Ileum (tissue), 1 donor: ENCODE results near the gene FBXO45.

GRCh38 chr3:196054944-196055988 is 26.6 kb downstream of the TFRC start:
- PRO-cap: no peak

DNA sequence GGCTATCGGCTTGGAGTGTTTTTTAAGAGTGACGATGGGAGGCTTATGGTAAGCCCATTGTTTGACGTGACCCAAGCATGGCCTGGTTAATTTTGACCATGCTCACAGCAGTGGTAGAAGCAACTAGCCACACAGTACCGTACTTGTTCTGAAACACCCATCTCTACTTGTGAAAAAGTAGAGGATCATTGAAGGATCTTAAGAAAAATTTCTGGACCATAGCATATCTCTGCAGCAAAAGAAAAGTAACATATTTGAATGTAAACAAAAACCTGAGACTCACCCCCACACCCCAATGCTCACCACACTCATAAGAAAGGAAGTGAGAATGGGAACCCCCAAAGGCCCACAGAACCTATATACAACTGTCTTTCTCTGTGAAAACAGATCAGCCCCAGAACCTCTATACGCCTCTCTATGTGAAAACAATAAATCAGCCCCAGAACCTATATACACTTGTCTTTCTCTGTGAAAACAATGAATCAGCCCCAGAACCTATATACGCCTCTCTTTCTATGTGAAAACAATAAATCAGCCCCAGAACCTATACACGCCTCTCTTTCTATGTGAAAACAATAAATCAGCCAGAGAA is 33.8 kb upstream of the TFRC start:
- PRO-cap: no peak

DNA sequence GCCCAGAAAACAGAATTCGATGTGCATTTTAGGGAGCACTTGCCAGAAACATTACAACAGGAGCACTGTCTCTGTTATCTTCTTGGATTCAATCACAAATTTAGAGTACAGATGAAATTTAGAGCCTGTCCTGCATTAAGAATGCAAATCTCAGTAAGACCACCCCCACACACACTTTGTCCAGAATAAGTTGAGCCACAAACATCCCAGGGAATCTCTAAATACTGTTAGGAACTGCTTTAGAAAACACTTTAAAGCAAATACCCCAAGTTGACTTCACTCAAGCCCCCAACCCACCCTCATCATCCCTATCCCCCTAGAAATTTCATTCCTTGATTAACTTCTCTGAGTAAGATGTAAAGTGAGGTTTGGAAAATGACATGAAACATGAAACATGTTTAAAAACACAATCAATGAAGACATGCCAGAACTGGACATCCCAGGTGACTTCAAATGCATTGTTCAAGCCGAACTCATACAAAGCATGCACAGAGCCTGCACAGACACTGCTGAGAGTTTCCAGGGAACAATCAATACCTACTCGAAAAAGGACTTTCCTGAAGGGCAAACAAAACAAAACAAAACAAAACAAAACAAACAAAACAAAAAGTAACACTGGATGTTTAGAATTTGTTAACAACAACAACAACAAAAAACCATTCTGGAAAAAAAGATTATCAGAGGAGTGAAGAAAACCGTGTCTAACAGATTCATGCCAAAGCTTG is 10.3 kb upstream of the TM4SF19 start:
- PRO-cap: no peak

- PRO-cap: unidirectional peak, plus-strand start at chr3:196502892
Measured at GRCh38 chr3:196502822-196503371, 671 bp downstream of the RNF168 start.

GRCh38 chr3:196514937-196515240 is 257 bp downstream of the SMCO1 start:
- PRO-cap: no peak

DNA sequence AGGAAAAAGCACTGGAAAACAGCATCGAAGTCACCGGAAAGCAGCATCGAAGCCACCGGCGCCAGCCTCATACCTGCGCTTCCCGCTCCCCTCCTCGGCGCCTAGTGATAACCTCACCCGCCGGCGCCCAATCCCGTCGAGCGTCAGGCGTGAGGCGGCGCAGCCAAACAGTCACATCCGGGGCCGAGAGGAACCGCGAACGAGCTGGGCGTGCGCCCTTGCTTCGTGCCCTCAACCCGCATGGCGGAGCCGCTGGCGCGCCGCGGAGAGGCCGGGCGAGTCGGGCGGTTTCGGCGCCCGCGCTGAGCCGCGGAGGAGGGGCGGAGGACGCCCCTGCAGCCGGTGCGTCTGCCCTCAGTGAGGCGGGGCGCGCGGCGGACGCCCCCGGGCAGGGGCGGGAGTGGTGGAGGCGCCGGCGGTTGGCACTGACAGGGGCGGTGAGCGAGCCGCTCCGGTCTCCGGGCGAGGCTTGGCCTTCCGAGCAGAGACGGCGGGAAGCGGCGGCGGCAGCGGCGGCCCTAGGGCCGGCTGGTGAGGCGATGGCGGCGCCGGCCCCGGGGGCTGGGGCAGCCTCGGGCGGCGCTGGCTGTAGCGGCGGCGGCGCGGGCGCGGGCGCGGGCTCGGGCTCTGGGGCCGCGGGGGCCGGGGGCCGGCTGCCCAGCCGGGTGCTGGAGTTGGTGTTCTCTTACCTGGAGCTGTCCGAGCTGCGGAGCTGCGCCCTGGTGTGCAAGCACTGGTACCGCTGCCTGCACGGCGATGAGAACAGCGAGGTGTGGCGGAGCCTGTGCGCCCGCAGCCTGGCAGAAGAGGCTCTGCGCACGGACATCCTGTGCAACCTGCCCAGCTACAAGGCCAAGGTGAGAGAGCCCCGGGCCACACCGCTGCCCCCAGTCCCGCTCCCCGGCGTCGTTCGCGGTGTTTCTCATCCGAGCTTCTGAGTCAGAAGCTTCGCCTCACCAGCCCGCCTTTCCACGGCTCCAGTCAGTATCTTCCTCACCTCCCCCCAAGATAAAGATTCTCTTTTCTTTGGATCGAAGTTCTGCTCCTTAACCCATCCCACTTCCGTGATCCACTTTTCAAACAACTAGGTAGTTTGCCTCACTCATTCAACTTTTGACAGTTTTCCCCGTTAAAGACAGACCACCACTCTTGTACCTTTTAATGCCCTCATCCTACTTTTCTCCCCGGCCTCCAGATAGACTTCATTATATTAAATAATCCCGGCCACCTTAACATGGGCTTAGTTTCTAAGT is at the start of gene FBXO45:
Gene FBXO45, plus strand, starts transcription at position 215 of the 1,253 bp plus-strand sequence.
- PRO-cap: bidirectional peak, plus-strand start at position 391 of the sequence, minus-strand start at position 103 of the sequence; unidirectional peak, plus-strand start at position 484 of the sequence

GRCh38 chr3:196640836-196641250 is 1.3 kb downstream of the NRROS start:
- PRO-cap: no peak

DNA sequence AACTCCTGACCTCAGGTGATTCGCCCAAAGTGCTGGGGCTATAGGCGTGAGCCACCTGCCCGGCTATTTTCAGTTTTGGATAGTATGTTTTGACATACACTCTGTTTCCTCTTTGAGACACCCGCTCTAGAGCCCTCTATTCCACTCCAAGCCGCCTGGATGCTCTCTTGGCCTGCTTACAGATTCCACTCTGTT is 606 bp downstream of the CEP19 start:
- PRO-cap: no peak

DNA sequence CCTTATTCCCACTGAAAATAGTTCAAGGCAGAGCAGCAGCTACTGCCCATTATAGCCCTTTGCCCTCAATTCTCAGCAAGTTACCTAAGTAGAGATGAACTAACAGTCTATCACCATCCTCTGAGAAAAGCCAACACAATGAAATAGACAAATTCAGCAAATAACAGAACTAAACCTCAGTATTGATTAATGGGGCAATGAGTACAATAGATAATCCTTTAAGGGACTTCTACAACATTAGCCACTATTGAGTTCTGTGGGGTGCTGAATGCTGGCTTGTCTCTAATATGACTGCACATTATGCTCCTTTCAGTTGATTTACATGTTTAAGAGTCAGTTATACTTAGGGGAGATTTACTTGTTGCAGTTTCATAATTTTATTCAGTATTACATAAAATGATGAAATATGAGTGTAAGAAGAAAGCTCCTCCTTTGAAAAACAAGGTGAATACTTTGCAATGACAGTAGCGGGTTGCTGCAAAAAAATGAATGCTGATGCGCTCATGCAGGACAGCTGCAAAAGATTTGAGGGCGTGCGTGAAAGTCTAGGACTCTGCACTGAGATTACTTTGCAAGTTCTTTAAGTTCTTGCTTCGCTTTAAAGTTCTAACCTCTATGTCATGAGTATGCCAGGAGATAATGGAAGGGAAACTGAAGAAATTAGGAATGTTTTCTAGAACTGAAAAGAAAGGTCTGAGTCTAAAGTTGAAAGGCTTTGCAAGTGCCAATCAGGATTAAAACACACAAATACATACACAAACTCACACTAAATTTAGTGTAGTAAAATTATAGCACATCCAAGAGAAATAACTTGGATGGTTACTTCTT is 22.6 kb downstream of the SENP5 start:
- PRO-cap: no peak

DNA sequence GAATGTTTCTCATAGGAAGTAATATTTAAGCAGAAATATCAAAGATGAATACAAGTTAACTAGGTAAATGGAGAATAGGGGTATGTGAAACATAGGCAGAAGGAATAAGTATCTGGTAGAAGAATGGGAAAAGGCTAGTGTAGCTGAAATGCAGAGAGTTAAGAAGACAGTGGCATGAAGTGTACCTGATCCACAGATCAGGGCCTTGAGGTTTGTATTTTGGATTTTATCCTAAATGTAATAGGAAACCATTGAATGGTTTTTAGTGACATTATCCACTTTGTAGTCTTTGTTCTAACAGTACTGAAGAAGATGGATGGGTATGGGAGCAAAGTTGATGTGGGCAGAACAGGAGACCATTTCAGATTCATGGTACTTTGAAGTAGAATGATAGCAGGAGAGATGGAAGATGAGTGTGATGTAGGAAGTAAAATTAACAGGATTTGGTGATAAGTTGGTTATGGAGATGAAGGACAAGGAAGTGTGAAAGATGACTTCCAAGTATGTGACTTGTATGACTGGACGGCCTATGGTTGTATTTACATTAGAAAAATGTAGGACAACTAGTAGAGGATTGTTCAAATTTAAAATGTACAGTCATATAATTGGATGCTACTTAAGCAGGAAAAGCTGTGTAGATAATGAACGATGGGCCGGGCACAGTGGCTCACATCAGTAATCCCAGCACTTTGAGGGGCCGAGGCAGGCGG is 35.6 kb downstream of the NCBP2 start:
- PRO-cap: no peak

DNA sequence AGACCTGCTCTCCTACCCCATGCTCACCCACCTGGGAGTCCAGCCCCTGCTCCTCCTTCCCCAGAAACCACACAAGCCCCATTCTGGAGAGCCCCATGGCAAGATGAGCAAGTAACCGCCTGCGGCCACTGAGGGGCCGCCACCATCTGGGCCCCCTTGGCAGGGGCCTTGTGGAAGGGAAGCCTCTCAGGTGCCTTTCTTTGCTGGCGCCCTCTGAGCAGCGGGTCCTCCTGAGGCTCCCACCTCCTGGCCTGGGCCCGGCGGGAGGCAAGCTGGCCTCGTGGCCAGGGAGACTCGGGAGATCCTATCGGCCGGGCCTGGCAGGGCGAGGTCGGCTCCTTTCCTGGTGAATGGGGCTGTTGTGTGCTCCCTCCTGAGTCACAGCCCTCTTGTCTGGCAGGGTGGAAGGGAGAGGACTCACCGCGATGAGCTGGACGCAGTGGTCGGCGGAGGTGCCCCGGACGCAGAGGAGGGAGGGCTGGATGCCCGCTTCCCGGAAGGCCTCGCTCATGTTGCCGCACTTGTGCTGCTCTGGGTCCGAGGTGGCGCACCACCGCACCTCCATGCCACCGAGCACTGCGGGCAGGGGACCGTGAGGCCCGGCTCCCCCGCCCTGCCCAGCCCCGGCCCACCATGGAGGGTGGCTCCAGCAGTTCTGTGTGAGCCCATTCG is 2.1 kb downstream of the MELTF start:
- PRO-cap: no peak

GRCh38 chr3:197073411-197074209 is 44.0 kb upstream of the MELTF start:
- PRO-cap: no peak

DNA sequence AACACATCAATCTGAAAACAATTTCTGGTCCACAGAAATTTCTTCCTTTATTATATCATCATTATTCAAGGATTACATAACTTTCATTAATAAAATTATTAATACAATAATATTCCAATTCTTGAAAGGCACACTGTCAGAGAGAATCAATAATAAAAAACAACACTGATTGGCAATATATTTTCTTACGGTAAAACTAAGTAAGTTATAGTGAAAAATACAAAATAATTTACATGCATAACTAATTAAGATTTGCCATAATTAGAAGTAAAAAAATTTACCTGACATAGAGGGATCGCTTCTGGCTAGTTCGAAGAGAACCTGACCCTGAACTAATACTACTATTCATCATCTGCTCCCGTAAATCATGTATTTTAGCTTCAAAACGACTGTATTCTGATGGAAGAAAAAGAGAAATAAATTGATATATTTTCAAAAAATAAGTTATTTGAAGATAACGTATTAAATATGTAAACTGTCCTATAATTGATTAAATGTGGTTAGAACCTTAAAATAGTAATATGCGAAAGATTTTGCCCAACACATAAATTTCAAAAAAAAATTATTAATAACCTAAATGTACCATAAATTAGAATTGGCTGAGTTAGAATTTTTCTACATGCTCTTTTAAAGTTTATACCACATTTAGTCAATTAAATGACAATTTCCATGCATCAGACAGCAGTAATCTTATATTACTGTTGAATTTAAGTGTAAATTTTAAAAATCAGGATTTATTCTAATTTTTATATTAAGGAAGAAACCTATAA is 61.2 kb upstream of the MELTF start:
- PRO-cap: no peak

DNA sequence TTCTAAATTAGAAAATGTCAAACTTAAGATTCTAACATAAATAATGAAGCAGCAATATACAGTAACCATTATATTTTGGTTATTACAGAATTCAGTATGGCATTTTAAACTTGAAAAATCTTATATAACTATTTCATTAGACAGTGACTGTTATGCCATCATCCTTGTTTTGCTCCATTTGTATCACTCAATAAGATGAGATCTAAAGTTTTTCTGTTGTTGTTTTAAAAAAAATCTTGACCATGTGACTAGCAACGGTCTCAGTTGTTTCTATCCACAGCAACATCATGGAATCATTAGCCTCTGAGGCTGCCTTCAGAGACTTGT is 129.9 kb downstream of the DLG1 start:
- PRO-cap: no peak

GRCh38 chr3:197297398-197298390 is 718 bp downstream of the DLG1 start:
- PRO-cap: bidirectional peak, plus-strand start at chr3:197297607, minus-strand start at chr3:197297589; bidirectional peak, plus-strand start at chr3:197297930, minus-strand start at chr3:197297853; bidirectional peak, plus-strand start at chr3:197298261, minus-strand start at chr3:197298164

GRCh38 chr3:197354588-197355067 is 56.2 kb upstream of the DLG1 start:
- PRO-cap: no peak

GRCh38 chr3:197466526-197467228 is 89.1 kb downstream of the BDH1 start:
- PRO-cap: no peak

DNA sequence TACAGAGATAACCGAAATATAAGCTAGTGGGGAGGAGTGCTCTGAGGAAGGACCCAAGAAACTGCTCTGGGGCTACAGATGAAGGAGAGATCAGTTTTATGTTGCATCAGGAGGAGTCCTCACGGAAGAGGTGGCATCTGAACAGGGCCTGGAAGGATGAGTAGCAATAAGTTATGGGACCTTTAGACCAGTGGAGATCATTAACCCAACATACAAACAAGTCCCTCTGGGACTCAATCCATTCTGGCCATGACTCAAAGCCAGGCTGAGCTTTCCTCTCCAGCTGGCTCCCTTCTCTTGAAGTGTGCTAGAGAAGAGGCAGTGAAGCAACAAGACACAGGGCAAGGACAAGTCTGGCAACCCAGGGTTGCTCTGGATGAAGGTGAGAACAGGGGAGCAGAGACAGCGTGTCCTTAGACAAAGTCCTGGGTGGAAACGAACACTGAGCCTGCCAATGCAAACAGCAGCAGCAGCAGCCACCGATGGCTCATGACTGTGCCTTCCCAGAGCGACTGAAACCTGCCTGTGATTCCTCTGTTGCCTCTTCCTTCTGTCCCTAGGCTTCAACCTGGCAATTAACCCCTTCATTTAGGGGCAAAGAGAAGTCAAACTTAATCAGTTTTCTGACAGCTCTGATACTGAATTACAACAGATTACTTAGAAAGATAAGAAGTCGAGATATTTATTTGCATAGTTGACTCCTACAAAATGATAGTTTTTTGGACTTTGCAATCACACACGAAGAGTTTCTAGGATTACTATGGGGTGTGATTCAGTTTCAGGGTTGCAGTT is 86.8 kb downstream of the BDH1 start:
- PRO-cap: no peak

- PRO-cap: no peak
Measured at GRCh38 chr3:197484248-197484717, 71.5 kb downstream of the BDH1 start.

- PRO-cap: no peak
Measured at GRCh38 chr3:197509567-197510628, 45.9 kb downstream of the BDH1 start.